Heart (tissue), 3 donors: Measurements from ENCODE around the genes MAP1LC3C and HNRNPU.

DNA sequence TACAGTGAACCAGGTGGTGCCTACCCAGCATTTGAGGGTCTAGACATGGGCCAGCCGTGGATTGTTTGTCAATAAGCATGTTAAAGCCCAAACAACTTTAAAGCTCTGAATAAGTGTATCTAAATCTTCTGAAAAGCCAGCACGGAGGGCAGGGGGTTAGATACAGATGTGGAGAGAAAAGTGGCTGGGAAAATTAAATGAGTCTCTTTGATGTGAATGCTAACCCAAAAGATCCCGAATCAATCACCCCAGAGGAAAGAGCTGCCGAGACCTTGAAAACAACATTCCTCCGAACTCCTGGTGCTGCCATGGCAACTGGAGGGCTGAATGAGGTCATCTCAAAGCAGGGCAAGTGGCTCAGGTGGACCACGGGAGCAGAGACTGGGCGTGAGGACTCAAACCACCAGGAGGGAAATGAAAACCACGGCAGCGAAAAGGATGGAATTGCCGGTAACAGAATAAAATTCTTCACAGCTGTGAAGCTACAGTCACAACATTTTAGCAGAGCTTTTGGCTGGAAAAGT lies 23.5 kb upstream of the BECN2 start:
- RAMPAGE, long total RNA, 2 experiments: no peak in any of the 2 experiments

GRCh38 chr1:241998921-241999578 lies at the start of gene MAP1LC3C:
MAP1LC3C (minus strand) TSS chr1:241999098.
- RAMPAGE, long total RNA, 2 experiments: no peak in any of the 2 experiments

- RAMPAGE, long total RNA, 2 experiments: no peak in any of the 2 experiments
Measured at GRCh38 chr1:242051331-242051810, 52.5 kb upstream of the MAP1LC3C start.

DNA sequence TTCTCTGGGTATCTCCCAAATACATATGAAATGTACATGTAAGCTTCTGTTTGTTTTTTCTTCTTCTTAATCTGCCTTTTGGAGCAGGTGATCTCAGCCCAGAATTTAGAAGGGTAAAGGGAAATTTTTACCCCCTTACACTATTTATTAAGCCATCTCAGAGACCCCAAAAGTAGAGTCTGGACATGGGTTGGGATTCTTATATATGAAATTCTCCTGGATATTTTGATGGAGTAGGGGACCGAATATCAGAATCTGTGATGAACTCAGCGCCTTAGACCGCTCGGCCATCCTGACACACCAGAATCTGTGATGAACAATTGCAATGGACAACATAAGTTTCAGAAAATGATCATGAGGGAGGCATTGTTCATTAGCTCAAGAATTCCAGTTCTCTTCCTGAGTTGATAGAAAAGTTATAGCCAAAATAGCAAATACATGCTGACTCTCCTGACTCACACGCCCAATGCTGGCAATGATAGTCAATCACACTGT lies 221.7 kb downstream of the PLD5 start:
- RAMPAGE, long total RNA, 2 experiments: no peak in any of the 2 experiments

GRCh38 chr1:243267721-243268365 lies 12.0 kb downstream of the SDCCAG8 start:
- RAMPAGE, long total RNA, 2 experiments: no peak in any of the 2 experiments

DNA sequence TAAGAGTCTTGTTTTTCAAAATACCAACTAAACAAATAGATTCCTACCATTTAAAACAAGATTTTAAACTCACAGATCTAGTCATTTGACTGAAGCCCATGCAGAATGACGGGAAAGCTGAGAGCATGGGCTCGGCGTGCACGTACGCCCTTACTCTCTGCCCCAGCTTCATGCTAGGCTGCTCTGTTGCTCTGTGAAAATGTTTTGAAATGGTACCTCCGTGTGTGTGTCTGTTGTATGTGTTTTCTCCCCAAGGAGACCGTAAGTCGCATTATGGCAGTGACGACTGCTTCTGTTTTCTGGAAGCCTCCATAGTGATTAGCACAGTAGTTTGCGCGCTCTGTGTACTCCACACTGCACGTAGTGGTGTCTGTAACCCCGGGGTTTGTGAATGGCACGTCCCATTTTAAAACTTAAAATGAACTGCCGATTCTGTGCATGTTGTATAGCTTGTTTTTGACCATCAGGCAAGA lies 165.4 kb downstream of the SDCCAG8 start:
- RAMPAGE, long total RNA, 2 experiments: no peak in any of the 2 experiments

DNA sequence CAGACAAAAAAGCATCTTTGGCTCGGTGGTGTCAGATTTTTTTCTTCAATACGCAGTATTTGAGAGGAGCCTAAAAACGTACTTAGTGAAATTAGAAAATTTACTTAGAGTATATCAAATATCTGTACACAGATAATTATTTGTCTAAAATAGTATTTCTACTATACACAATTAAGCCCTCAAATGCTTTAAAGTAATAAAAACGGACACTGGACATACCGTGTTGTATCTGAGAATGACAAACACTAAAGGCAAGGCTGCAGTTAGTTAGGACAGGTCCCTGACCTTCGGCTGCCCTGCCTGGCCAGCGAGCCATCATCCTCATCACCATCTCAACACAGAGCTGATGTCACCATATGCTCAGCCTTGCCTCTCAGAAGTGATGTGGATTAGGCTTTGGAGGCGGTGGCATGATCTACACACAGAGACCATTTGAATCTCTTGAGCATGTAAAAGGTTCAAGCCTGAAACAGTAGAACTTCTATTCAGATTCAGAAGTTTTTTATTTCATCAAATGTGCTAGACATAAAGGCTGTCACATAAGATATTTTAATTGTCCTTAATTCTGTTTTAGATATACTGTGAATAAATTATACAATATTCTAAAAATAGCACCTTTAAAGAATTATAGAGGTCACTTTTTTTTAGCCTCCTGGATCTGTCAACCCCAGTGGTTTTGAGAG lies 244.7 kb downstream of the SDCCAG8 start:
- RAMPAGE, long total RNA, 2 experiments: no peak in any of the 2 experiments

DNA sequence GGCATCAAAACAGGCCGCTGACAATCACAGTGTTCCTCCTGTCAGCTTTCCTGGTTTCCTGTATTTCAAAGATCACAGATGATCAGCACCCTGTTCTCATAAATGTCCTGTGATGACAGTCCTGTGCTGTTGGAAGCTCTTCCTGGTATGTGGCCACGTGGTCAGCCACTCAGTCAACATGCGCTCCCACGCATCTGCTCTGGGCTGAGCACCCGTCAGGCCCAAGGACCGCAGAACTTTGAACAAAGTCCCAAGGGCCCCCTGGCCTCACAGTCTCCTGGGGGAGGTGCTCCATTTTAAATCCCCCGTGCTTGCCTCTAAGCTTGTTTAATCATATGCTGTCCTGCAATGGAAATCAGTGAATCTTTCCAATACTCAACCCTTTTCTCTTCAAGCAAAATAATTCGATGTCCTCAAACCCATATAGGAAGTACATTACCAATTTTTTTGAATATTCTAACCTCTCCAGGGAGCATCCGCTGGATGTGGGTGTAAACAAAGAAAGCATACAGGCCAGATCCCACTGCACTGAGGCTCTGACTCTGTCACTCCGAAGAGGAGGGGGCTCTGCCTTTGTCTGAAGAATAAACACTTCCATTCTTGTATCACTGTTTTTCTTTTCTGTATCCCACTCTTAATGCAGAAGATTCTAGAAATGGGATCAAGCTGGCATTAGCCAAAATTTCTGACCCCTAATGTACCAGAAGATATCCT lies 250.3 kb downstream of the SDCCAG8 start:
- RAMPAGE, long total RNA, 2 experiments: no peak in any of the 2 experiments

- RAMPAGE, long total RNA, 2 experiments: no peak in any of the 2 experiments
Measured at GRCh38 chr1:243559944-243560427, 290.1 kb downstream of the AKT3 start.

DNA sequence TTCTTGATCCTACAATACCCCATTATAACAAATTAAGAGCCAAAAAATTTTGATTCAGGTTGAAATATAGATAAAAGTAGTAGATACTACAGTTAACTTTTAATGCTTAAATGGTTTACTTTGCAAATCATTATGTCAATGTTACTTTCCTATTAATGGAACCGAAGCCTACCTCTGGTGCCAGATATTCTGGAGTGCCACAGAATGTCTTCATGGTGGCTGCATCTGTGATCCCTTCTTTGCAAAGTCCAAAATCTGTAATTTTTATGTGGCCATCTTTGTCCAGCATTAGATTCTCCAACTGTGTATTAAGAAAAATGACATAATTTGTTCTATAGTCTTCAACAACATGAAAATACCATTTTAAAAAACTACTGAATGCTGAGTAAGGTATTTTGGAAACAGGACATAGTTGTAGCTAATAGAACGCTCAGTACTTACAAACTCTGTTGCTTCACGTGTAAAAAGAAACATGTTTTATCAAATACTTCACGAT lies 286.4 kb downstream of the AKT3 start:
- RAMPAGE, long total RNA, 2 experiments: no peak in any of the 2 experiments

- RAMPAGE, long total RNA, 2 experiments: no peak in any of the 2 experiments
Measured at GRCh38 chr1:244048303-244049104, 2.6 kb upstream of the ZBTB18 start.

DNA sequence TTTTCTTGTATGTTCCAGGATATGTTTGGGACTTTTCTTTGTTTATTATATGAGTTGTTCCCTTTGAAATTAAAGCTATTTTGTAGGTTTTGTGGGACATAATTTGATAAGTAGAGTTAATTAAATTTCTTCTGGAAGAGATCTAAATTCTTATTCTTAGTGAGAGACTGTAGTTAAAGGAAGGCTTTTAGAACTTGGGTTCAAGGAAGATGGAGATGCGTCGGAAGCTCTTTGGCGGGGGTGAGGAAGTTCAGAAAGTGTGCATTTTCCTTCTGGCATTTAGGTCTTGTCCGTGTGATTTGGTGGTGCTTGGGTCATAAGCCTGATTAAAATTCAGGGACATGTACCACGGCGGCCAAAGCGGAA lies 2.2 kb downstream of the ZBTB18 start:
- RAMPAGE, long total RNA, 2 experiments: no peak in any of the 2 experiments

DNA sequence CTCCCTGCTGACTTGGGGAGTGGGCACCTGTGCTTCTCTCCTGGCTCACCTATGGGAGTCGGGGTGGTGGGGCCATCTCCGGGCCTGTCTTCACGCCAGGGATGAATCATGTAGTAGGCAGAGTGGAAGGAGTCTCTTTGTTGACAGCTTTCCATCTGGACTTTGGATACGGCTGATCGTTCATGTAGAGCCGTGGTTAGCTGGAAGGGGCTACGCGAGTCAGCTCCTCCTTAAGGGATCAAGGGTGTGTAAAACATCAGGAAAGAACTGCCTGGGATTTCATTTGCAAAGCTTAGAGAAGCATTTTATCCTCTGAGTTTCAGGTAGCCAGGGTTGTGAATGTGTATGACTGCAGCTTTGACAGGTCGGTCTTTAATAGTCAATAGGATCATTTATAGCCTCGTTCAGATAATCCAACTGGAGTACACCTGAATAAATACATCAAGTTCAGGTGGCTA lies 14.4 kb downstream of the ZBTB18 start:
- RAMPAGE, long total RNA, 2 experiments: no peak in any of the 2 experiments

DNA sequence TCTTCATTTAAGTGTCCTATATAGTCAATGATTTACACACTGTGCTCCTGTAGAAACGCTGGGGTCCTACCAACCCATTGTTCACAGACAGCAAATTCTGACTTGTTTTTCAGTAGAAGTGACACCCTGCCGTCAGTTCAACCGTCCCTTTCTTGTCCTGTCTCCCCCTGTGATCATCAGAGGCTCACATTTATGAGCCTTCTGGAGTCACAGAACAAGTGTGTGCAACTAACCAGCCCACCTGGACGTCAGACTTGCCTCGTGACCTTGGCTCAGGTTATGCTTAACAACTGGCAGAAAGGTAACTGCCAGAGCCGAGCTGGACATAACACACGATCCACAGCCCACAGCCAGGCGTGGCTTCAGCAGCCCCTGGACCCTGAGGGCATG lies 103.7 kb downstream of the ZBTB18 start:
- RAMPAGE, long total RNA, 2 experiments: no peak in any of the 2 experiments

DNA sequence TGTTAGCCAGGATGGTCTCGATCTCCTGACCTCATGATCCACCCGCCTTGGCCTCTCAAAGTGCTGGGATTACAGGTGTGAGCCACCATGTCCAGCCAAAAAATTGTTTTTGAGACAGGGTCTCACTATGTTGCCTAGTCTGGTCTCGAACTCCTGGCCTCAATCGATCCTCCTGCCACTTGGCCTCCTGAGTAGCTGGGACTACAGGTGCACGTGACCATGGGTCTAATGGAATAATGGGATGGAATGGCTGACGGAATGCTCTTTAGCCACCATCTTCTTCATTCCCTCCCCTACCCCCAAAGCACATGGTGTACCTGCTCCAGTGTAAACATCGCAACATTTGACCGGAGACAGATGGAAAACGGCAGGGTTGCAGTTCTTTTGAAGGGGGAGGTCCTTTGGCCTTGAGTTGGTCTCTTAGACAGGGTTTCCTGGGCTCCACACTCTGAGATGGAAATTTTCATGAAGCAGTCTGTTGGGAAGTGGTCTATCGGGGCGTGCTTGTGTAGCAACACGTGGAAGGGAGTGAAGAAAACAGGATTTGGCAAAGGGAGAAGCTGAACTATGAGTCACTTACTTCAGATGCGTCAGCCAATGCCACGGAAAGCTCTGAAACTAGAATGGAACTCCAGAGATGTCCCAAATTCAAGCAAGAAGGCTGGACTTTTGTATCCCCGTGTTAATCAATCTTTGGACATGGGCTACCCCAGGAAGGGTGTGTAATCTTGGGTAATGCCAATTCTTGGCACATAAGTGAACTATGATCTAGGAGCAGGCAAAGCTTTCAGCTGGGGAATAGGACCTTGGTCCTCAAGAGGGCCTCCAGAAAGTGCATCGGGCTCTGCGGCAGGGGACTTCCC lies 3.6 kb upstream of the C1orf100 start:
- RAMPAGE, long total RNA, 2 experiments: no peak in any of the 2 experiments

DNA sequence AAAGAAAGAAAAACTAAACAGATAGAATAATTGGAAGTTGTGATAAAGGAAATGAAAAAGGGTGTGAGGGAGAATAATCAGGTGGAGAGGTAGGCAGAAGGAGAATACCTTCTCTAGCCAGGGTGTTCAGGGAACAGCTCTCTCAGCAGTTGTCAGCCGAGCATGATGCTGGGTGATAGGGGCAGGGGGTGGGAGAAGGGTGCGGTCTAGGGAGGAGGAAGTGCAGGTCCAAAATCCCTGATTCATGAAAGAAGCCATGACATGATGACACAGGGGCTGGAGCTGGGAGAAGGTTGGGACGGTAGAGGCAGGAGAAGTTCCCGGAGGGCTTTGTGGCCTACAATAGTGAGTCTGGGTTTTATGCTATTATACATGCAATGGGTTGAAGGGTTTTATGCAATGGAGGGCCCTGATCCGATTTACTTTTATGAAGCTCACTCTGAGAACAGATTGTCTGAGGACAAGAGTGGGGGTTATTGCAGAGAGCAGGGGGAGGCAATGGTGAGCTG lies 14.5 kb downstream of the C1orf100 start:
- RAMPAGE, long total RNA, 2 experiments: no peak in any of the 2 experiments

DNA sequence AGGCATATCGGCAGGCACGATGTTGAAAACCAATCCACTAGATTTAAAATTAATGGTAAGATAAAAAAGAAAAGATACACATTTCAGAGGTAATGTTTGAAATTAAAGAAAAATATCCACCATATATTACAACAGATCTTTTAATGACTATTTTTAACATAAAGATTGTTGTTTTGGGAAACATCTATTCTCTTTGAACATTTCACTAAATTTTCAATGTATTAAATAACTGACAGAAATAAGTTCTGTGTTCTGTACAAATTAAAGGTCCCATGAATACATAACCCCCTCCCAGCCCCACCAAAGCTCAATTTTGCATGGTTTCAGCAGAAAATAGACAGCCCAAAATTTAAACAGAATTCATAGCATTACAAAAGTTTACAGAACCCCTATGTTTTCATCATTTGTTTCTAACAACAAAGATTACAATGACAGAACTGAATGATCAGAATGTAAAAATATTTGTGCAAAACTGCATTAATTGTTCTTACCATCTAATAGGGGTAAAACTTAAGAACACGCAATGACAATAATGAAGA lies 42.9 kb downstream of the ADSS2 start:
- RAMPAGE, long total RNA, 2 experiments: no peak in any of the 2 experiments

GRCh38 chr1:244849384-244849612 lies 13.8 kb downstream of the COX20 start:
- RAMPAGE, long total RNA, 2 experiments: no peak in any of the 2 experiments

GRCh38 chr1:244860191-244860939 lies 4.0 kb downstream of the HNRNPU start:
- RAMPAGE, long total RNA, 2 experiments: no peak in any of the 2 experiments

GRCh38 chr1:244863814-244864816 lies at the start of gene HNRNPU:
HNRNPU (minus strand) TSS chr1:244864543.
- RAMPAGE, long total RNA, 2 experiments: start-site peak on the plus strand in 1 of 2 experiments, at chr1:244864669-244864718 at its widest, 14 reads per replicate; start-site peak on the minus strand in 2 of 2 experiments, at chr1:244863876-244864545 at its widest, 772 to 6,865 reads per replicate